ENCODE measurements around a stretch of chr21.

GRCh38 chr21:42319806-42320557 is 4.8 kb upstream of the TFF3 start:
- PRO-cap, result unidirectional peak, plus-strand start at chr21:42320426
- RAMPAGE, long total RNA, 4 experiments, result no peak in any of the 4 experiments

- PRO-cap, result bidirectional peak, plus-strand start at chr21:42375736, minus-strand start at chr21:42375593
- RAMPAGE, long total RNA, 4 experiments, result no peak in any of the 4 experiments
Measured at GRCh38 chr21:42375270-42375993, 9.1 kb upstream of the TFF1 start.

DNA sequence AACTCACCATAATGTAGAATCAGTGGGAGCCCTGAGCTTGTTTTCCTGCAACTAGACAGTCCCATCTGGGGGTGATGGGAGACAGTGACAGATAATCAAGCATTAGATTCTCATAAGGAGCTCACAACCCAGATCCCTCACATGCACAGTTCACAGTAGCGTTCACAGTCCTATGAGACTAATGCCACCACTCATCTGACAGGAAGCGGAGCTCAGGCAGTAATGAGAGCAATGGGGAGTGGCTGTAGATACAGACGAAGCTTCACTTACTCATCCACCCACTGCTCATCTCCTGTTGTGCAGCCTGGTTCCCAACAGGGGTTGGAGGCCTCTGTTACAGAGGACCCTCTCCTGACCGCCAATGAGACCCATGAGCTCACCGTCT is 39.7 kb downstream of the RSPH1 start:
- PRO-cap, result bidirectional peak, plus-strand start at position 281 of the sequence, minus-strand start at position 147 of the sequence
- RAMPAGE, long total RNA, 4 experiments, result no peak in any of the 4 experiments

DNA sequence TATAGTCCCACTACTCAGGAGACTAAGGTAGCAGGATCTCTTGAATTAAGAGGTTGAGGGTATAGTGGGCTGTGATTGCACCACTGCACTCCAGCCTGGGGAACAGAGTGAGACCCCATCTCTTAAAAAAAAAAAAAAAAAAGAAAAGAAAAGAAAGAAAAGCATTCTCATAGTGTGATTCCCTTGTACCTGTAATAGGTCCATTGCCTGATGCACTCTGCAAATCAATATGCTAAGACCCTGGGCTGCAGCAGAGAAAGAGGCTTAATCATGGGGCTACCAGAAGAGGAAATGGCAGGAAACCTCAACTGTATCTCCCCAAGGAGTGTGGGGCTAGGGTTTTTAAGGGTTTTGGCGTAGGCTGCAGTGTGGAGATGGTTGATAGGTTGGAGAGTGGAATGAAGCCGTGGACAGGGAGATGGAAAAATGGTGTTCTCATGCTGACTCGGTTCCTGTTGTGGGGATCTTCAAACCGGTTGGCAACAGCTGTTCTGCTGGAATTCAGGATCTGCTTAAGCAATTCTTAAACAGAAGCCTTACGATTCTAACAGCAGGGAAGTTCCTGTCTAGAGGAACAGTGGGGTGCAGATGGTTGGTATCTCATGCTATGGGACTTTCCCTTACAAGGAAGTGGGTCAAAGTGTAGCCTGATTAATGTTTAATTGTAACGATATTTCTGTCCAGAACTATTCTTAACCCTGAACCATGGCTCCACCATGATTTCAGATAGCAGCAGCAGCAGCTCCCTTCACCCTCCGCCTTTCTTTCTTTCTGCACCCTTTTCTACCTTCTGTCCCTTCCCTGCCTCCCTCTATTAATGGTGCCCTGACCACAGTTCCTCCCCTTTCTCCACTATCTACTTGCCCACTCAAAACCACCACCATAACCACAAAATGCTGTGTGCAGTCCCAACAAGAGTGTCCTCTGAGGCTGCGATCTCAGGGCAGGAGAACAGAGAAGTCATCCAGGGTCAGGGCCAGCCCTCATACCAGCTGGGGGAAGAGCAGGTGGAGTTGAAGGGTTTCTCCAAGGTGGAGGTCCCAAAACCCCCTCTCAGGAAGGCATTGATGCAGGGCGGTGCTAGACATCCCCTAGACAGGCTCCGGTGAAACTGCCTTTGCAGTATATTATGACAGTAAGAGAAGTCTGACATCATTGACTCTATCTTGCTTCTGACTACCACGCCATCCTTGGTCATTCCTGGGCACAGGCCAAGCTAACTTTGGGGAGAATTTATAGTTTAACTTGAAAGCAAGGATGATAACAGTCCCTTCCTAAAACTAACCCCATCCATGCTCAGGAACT is 30.8 kb downstream of the RSPH1 start:
- PRO-cap, result bidirectional peak, plus-strand start at position 719 of the sequence, minus-strand start at position 457 of the sequence
- RAMPAGE, long total RNA, 4 experiments, result no peak in any of the 4 experiments

DNA sequence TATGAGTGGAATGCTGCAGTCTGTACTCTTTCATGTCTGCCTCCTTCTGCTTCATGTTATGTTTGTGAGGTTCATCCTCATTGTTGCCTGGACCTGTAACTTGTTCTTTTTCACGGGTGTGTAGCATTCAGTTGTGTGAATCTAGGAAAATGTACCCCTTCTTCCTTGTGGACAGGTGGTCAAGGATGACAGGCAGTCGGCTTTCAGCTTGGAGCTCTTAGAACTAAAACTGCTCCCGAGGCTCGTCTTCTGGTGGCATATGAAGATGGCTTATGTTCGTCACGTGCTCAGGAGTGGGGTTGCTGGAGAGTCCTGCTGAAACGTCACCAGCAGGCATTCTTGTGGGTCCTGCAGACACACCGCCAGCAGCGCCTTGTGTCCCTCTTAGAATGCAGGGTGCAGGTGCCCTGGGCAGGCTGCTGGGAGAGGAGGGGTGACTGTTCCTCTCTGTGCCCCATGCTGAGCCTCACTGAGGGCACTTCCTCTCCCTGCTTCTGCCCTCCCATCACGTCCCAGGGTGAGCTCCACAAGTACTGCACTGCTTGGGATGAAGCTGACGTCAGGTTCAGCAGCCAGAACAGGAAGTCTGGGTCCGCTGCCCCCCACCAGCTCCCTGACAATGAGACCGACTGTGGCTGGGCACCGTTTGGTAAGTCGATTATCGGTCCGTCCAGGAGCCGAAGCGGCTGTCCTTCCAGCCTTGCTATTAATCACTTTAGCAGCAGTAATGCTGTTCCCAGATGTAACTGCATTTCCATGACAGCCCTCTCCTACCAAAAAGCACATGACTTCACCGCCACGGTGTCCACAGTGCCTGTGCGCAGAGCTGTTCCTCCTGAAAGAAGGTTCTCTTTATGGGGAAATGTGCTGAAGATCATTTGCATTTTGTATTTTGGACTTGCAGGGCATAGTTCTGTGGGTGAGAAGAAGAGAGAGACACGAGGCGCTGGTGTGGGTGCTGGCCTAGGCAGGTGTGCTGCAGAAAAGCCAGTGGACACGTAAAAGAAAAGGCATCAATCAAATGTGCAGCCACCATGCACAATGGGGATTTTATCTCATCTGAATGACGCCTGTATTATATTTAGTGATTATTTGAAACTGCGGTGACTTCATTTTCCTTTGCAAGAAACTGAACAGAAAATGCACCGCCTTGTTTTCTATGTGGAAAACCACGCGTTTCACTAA is 20.9 kb downstream of the SLC37A1 start:
- PRO-cap, result bidirectional peak, plus-strand start at position 622 of the sequence, minus-strand start at position 458 of the sequence; bidirectional peak, plus-strand start at position 916 of the sequence, minus-strand start at position 845 of the sequence
- RAMPAGE, long total RNA, 4 experiments, result no peak in any of the 4 experiments

GRCh38 chr21:42719581-42719981 is 66.2 kb downstream of the PDE9A start:
- PRO-cap, result bidirectional peak, plus-strand start at chr21:42720052, minus-strand start at chr21:42719839
- RAMPAGE, long total RNA, 4 experiments, result no peak in any of the 4 experiments

GRCh38 chr21:42722549-42723200 is 69.3 kb downstream of the PDE9A start:
- PRO-cap, result bidirectional peak, plus-strand start at chr21:42722683, minus-strand start at chr21:42722361; bidirectional peak, plus-strand start at chr21:42722906, minus-strand start at chr21:42722706
- RAMPAGE, long total RNA, 4 experiments, result no peak in any of the 4 experiments

DNA sequence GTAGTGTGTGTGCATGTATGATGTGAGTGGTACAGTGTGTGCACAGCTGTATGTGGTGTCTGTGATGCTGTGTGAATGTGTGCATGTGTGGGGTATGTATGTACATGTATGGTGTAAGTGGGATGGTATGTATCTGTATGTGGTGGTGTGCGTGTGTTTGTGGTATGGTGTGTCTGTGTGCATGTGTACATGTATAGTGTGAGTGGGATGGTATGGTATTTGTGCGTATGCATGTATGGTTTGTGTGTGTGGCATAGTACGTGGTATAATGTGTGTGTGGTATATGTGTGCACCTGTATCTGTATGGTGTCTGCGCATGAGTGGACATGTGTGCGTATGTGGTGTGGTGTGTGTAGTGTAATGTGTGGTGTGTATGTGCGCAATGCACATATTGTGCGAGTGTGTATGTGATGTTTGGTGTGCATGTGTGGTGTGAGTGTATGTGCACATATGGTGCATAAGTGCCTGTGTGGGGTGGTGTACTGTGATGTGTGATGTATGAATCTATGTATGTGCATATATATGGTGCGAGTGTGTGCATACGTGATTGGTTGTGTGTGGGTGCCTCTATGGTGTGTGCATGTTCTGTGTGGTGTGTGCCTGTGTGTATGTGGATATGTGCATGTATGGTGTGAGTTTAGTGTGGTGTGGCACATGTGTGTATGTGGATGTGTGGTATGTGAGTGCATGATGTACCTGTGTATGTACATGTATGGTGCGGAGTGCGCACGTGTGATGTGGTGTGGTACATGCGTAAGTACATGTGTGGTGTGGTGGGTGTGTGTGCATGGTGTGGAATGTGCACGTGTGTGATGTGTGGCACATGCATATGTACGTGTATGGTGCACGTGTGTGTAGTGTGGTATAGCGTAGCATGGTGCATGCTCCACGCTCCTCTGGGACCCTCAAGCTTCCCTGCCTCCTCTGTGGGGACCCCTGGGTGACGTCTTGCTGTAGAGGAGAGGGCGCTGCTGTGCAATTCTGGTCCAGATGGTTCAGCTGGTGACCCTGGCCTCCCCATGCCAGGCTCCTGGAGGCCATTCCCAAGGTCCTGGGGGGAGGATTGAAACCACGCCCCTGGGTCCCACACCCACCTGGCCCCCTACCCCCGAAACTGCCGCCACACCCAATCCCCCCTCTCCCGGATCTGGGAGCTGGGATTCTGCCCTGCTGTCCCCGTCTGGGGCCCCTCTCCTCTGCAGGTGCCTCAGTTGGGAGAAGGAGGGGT is 38.6 kb downstream of the WDR4 start:
- PRO-cap, result no peak
- RAMPAGE, long total RNA, 4 experiments, result no peak in any of the 4 experiments

DNA sequence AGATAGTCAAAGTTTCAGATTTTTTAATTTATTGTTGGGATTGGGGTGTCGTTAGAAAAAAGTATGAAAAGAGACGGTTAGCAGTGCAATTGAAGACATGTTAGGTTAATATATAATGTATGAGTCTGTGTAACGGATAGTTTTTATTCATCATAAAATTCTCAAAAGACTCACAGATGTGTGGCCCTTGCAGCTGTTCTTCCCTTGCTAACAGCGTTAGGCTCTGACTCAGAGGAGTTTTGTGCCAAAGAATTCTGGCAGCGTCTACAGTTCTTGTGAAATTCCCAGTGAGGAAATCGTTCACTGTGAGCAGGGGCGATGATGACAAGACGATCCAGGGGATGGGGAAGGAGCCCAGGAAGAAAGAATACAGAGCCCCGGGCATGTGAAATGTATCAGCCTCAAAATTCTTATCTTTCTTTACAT is 14.6 kb upstream of the ERVH48-1 start:
- PRO-cap, result no peak
- RAMPAGE, long total RNA, 4 experiments, result no peak in any of the 4 experiments

DNA sequence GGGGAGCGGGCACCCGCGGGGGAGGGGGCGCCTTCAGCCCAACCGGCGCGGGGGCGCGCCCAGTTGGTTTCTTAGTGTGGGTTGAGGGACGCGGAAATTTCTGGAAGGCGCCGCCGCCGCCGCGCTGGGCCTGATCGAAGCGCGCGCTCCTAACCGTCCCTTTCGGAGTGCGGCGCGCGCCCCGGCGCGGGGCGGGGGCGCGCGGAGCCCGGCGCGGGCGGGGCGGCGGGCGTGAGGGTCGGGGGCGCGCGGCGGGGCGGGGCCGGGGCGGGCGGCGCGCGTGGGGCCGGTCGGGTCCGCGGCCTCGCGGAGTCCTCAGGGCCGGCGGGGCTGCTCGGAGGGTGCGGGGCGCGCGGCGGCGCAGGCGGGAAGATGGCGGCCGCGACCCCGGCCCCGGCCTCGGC is 500 bp downstream of the PKNOX1 start:
- PRO-cap, result bidirectional peak, plus-strand start at position 95 of the sequence, minus-strand start at position 100 of the sequence; bidirectional peak, plus-strand start at position 318 of the sequence, minus-strand start at position 164 of the sequence
- RAMPAGE, long total RNA, 4 experiments, result no peak in any of the 4 experiments

GRCh38 chr21:42980991-42981689 is 6.8 kb downstream of the PKNOX1 start:
- PRO-cap, result no peak
- RAMPAGE, long total RNA, 4 experiments, result no peak in any of the 4 experiments

- PRO-cap, result no peak
- RAMPAGE, long total RNA, 4 experiments, result no peak in any of the 4 experiments
Measured at GRCh38 chr21:43274519-43274799, 105.7 kb downstream of the CRYAA start.

DNA sequence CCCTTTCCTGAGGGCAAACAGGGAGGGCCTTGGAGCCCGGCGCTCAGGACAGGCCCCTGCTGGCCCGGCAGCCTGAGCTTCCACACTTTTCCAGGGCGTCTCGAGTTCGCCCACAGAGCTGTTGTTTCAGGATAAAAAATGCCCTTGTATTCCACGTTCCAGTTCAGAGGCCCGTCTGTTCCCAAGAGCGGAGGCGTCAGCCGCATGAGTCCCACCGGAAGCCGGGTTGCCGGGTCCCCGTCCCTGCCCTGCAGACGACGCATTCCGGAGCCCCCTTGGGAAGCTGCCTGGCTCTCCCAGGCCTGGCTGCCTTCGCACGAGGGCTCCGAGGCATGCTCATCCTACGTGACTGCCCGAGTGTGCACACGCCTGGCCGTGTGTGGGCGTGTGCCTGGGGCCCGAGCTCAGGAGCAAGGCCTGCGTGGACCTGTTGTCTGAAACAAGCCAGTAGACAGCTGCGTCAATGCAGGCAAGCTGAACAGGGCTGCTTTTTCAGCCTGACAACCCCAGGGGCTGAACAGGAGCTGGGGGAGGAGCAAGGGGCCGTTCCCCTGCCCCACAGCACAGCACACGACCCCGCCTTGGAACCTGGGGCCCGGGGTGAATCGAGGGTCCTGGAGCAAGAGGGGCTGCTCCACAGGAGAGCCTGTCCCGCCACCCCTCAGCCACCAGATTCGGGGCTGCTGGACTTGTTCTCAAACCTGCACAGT is 125.8 kb downstream of the SIK1 start:
- PRO-cap, result no peak
- RAMPAGE, long total RNA, 4 experiments, result no peak in any of the 4 experiments

- PRO-cap, result no peak
- RAMPAGE, long total RNA, 4 experiments, result no peak in any of the 4 experiments
Measured at GRCh38 chr21:43344018-43344884, 82.7 kb downstream of the SIK1 start.

GRCh38 chr21:43362131-43362826 is 64.7 kb downstream of the SIK1 start:
- PRO-cap, result bidirectional peak, plus-strand start at chr21:43362551, minus-strand start at chr21:43362503; bidirectional peak, plus-strand start at chr21:43362716, minus-strand start at chr21:43362640
- RAMPAGE, long total RNA, 4 experiments, result no peak in any of the 4 experiments

- PRO-cap, result no peak
- RAMPAGE, long total RNA, 4 experiments, result no peak in any of the 4 experiments
Measured at GRCh38 chr21:43603022-43603776, 38.2 kb downstream of the H2BC12L start.

- PRO-cap, result unidirectional peak, plus-strand start at chr21:43612072
- RAMPAGE, long total RNA, 4 experiments, result no peak in any of the 4 experiments
Measured at GRCh38 chr21:43611873-43612392, 47.0 kb downstream of the H2BC12L start.

DNA sequence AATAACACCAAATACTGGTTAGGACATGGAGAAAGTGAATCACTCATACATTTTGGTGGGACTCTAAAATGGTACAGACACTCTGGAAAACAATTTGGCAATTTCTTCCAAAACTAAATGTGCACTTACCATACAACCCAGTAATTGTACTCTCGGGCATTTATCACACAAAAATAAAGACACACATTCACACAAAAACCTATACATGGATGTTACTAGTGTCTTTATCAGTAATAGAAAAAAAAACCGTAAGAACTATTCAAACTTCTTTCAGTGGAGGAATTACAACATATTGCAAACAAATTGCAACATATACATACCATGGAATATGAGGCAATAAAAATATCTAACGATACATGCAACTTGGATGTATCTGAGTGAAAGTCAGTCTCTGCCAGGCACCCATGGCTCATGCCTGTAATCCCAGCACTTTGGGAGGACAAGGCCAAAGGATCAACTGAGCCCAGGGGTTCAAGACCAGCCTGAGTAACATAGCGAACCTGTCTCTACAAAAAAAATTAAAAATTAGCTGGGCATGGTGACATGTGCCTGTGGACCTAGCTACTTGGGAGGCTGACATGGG is 19.6 kb downstream of the HSF2BP start:
- PRO-cap, result unidirectional peak, plus-strand start at position 383 of the sequence
- RAMPAGE, long total RNA, 4 experiments, result no peak in any of the 4 experiments

GRCh38 chr21:43731310-43732125 is 12.6 kb downstream of the PDXK start:
- PRO-cap, result bidirectional peak, plus-strand start at chr21:43731817, minus-strand start at chr21:43731681
- RAMPAGE, long total RNA, 4 experiments, result no peak in any of the 4 experiments

DNA sequence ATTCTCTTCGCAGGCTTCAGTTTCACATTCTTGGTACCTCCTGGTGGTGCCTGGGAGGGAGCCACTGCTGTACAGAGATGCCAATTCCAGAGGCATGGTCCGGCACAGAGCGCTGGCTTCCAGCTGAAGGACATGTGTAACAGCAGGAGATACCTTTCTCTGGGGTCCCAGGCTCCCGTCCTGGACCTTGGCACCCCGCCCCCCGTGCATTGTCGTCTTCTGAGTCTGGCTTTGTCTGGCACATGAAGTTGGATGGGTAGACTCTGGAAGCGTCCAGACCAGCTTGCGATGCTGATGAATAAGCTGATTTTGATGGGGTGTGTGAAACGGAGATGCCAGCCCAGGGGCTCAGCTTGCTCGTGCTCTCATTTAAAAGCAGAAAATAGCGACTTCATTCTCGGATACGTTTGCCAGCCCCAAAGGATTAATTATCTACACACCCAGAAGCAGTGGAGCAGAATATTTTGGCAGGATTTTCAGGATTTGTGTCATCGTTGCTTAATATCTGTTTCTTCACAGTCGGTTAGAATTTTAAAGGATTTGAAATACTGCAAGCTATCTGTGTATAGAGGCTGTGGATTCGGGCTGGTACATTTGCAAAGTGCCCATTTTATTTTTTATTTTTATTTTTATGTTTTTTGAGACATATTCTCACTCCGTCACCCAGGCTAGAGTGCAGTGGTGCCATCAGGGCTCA is 13.3 kb downstream of the PDXK start:
- PRO-cap, result no peak
- RAMPAGE, long total RNA, 4 experiments, result no peak in any of the 4 experiments